Type B pancreatic cell (in vitro differentiated cells): ENCODE data around the genes TGM7 and FRMD5.

GRCh38 chr15:42439244-42439758 is 51.6 kb downstream of the ZNF106 start:
- PRO-cap: no peak

GRCh38 chr15:42450665-42451853 is 39.9 kb downstream of the ZNF106 start:
- PRO-cap: no peak

DNA sequence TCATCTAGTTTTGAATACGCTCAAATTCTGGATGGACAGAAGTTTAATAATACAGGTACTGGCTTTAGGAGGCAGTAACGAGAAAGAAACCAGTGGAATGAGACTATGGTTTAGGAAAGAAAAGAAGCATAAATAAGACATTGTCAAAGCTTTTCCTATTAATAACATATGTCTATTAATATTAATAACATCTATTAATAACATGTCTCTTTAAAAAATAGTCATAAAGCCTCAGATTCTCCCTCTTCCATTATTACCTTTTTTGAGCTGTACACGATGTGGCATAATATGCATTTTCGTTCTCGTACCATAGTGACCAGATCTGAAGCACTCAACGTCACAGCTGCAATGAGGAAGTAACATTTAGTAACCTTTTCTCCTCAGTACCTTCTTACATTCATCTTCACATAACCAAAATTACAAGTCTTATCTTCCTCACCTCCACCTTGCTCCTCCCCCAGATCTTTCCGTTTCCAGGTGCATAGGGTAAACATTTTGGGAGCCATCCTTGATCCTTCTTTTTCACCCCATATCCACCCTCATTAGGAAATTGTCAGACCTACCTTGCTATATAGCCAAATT is 18.9 kb downstream of the ZNF106 start:
- PRO-cap: no peak

- PRO-cap: no peak
Measured at GRCh38 chr15:42493537-42494062, 1.8 kb upstream of the SNAP23 start.

- PRO-cap: no peak
Measured at GRCh38 chr15:42508083-42508780, 12.8 kb downstream of the SNAP23 start.

- PRO-cap: unidirectional peak, plus-strand start at chr15:42548113
Measured at GRCh38 chr15:42547727-42548678, 590 bp downstream of the LRRC57 start.

DNA sequence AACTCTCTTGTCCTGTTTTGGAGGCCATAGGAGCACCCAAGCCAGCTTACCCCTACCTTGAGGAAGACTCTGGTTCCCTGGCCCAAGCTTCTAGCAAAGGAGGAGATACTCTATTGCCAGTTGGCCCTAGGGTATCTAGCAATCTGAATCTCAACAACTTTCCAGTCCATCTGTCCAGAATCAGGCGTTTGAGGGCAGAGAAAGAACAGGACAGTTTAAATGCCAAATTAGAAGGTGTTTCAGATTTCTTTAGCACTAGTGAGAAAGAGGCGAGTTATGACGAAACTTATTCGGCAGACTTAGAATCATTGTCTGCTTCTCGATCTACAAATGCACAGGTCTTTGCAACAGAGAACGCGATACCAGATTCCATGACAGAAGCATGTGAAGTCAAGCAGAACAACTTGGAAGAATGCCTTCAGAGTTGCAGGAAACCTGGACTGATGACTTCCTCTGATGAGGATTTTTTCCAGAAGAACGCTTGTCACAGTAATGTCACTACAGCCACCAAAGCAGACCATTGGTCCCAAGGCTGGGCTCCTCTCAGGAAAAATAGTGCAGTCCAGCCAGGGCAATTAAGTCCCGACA is 50.8 kb downstream of the CDAN1 start:
- PRO-cap: no peak

DNA sequence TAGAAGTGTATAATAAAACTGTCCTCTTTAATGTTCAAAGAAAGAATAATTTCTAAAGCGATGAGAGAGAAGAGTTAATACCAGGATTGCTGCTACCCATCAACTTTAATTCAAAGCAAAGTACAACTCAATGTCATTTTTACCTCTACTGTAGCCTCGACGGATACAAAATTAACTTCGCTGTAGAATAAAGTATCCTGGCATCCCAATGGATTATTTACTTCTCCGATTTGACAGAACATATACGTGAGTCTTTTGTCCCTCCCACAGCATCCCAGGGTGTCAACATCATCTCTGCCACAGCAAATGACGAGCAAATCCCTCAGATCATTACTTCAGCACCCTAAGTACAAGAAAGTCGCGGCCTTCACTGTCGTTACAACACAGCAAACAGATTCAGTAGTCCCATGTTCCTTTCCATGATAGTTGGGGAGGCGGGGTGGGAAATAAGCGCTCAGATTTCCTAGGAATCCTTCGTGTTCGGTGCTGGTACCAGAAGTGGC is 911 bp downstream of the TTBK2 start:
- PRO-cap: no peak

DNA sequence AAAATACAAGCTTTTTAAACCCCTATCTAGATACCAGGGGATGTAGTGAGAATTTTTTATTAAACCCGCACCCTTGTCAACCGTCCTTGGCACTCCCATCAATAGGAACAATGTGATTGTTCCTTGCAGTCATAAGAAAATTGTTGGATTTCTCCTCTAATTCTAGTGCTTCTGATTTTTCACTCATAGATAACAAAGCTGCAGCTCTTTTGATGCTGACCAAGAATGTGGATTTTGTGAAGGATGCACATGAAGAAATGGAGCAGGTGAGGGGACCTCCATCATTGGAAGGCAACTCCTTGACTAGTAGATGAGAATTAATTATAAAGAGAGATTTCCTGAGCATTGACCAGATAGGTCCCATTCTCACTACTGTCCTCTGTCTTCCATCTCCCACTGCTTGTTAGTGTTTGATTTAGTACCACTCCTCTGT is 5.6 kb downstream of the CCNDBP1 start:
- PRO-cap: no peak

GRCh38 chr15:43301959-43302535 is at the start of gene TGM7:
Gene TGM7 (minus strand): TSS chr15:43302255.
- PRO-cap: no peak

DNA sequence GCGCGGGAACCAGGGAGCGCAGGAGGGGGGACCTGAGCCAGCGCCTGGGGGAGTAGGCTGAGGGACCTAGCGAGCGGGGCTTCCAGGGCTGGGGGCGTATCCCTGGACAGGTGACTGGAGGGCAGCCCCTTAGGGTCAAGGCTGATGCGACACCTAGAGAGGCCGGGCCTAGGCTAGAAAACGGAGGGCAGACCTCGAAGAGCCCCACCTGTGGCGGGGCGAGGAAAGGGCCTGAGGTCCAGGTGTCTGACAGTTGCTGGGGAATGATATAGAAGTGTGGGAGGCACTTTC is 494 bp downstream of the TUBGCP4 start:
- PRO-cap: no peak

- PRO-cap: no peak
Measured at GRCh38 chr15:43406129-43407033, 35.5 kb downstream of the TUBGCP4 start.

- PRO-cap: no peak
Measured at GRCh38 chr15:43483901-43484631, 8.9 kb downstream of the TP53BP1 start.

- PRO-cap: no peak
Measured at GRCh38 chr15:43509535-43509830, 7.9 kb upstream of the MAP1A start.

DNA sequence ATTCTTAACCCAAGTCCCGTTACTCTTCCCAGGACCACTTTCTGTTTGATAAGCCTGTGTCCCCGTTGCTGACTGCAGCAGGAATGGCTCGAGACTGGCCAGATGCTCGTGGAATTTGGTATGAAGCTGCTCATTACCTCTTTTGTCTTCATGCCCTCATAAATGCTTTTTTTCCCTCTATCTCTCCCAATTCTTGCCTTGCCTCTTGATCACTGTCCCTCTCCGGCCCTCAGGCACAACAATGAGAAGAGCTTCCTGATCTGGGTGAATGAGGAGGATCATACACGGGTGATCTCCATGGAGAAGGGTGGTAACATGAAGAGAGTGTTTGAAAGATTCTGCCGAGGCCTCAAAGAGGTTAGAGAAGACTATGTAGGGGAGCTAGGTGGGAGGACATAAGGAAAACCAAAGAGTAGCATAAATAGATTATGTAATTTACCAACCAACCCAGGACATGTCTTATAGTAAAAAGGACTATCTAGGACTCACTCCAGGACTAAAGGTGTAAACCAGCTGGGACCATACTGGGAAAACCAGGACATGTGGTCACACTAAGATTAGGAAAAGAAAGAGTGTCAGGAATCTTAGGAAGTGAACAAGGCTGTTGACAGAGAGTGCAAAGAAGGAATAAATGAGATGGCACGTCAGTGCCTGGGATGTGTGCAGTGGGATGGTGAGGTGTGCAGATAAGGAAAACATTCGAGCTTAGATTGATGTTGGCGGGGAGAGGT is 2.5 kb downstream of the CKMT1B start:
- PRO-cap: no peak

GRCh38 chr15:43877180-43877947 is 50.6 kb downstream of the WDR76 start:
- PRO-cap: no peak

DNA sequence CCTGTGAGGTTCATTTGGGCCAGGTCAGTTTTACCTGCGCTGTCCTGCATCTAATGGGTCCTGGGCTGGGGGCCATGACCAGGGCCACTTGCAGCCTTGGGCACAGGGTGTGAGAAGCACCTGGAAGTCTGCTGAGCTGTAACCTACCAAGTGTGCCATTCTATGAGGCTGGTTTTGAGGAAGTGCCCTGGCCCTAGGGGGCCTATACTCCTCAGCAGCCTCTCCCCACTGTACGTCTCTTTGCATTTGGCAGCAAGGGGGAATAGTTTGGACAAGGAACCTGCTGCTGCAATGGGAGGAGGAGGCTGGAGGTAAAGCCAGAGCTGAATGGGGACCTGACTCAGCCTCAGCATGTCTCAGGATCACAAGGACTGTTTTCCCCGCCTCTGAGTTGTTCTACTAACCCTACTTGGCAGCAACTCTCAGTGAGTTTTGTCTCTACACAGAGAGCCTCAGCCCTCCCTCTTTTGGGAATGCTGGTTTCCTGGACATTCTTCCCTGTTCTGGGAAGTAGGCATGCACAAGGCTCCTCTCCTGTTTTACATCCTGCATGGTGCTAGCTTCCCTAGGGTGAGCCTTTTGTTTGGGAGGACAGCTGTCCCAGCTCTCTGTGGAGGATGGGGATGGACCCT is 53.9 kb downstream of the WDR76 start:
- PRO-cap: no peak

- PRO-cap: no peak
Measured at GRCh38 chr15:43934525-43934855, 107.7 kb downstream of the WDR76 start.

DNA sequence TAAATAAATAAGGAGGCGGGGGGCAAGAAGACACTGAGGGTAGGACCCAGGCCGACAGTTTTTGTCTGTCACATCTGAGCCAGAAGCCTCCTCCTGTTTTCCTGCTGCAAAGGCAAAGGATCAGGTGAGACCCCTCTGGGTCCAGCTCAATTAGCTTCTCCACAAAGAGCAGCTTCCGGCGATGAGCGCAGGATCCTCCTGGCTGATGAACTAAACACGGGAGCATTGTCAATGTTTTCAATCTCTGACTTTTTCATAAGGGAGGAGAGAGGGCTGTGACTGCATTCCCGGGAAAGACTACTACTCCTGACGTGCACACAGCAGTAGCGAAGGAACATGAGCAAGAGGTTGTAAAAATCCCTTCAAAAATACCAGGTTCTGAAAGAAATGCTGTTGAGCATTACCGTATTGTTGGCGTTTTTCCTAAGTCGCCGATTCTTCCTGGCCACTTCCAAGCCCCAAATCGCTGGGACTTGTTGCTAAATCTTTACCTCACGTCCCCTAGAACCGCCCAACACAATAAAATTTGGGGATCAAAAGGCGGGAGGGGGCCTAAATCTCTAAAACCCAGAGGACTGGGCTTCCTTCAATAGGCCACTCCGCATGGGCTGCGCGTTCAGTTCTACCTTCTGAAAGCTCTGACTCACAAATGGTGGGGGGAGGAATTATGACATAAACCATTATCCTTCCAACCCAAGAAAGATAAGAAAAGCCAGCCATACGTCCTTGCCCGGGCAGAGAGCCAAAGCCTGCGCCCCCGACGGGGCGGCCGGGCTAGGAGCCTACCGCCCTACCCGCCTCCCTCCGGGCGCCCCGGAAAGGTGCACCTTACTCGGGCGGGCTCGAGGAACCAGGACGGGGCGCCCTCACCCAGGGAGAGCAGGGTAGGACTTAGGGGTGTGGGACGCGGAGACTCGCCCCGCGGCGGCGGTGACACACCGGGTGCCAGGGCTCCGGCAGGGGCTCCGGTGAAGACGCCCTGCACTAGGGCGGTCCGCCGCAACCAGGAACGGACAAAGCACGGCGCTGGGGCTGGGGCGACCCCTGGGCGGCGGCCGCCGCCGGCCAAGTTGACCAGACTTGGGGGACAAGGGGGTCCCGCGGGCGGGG is 893 bp downstream of the FRMD5 start:
- PRO-cap: bidirectional peak, plus-strand start at position 737 of the sequence, minus-strand start at position 624 of the sequence

- PRO-cap: unidirectional peak, minus-strand start at chr15:44195181; unidirectional peak, minus-strand start at chr15:44195271
Measured at GRCh38 chr15:44194933-44195903, at the start of gene FRMD5. Gene FRMD5 (minus strand): TSS chr15:44195271.